Cardiac septum (tissue), 1 donor: ENCODE results near the genes CT83 and KLHL13.

DNA sequence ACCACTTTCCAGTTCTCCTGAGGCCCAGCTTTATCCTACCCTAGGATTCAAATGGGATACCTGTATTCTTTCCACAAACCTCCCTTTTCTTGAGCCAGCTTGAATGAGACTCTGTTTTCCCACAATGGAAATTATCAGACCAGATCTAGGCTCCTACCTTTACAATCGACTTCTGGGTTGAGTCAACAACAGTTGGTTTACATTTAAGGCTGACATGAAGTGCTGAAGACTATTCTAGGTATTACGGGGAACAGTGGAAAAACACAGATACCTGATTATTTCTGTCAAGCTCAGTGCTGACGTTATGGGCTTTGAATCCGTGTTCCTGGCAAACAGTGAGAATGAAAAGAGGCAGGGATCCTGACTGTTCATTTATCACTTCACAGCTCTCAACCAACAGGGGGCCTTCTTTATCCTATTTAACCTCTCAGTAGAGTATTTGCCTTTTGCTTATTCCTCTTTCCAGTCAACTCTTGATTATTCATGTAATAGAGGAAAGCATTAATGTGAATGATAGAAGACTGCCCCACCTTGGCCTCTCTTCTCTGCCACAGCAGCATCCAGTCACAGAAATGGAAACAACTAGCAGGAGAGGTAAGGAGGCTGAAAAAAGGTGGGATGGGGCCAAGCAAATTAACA is 43.1 kb downstream of the TMEM164 start:
- PRO-cap, result bidirectional peak, plus-strand start at position 338 of the sequence, minus-strand start at position 174 of the sequence

GRCh38 chrX:110082153-110082652 is 79.3 kb downstream of the TMEM164 start:
- PRO-cap, result no peak

DNA sequence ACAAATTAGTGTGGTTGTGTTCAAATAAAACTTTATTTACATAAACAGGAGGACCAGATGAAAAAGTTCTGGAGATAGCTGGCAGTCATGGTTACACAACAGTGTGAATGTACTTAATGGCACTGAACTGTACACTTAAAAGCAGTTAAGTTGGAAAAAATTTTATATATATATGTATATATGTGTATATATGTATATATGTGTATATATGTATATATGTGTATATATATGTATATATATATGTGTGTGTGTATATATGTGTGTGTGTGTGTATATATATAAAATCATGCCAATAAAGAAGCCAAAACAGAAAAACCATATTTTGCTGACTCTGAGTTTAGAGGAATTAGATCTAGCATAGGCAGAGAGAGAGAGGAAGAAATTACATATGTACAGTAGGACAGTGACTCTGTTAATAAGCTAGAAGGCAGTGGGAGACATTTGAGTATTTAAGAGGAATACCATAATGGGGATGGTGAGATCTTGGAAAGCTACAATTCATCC is 83.6 kb downstream of the TMEM164 start:
- PRO-cap, result no peak

GRCh38 chrX:110138136-110138647 is 135.3 kb downstream of the TMEM164 start:
- PRO-cap, result no peak

GRCh38 chrX:111100349-111100905 is 4.4 kb downstream of the PAK3 start:
- PRO-cap, result no peak

GRCh38 chrX:112718339-112718837 is 38.6 kb upstream of the LHFPL1 start:
- PRO-cap, result no peak

- PRO-cap, result no peak
These were observed 313.9 kb upstream of the HTR2C start for GRCh38 chrX:114270007-114270392.

GRCh38 chrX:115287130-115287590 is 2.4 kb upstream of the LUZP4 start:
- PRO-cap, result no peak

DNA sequence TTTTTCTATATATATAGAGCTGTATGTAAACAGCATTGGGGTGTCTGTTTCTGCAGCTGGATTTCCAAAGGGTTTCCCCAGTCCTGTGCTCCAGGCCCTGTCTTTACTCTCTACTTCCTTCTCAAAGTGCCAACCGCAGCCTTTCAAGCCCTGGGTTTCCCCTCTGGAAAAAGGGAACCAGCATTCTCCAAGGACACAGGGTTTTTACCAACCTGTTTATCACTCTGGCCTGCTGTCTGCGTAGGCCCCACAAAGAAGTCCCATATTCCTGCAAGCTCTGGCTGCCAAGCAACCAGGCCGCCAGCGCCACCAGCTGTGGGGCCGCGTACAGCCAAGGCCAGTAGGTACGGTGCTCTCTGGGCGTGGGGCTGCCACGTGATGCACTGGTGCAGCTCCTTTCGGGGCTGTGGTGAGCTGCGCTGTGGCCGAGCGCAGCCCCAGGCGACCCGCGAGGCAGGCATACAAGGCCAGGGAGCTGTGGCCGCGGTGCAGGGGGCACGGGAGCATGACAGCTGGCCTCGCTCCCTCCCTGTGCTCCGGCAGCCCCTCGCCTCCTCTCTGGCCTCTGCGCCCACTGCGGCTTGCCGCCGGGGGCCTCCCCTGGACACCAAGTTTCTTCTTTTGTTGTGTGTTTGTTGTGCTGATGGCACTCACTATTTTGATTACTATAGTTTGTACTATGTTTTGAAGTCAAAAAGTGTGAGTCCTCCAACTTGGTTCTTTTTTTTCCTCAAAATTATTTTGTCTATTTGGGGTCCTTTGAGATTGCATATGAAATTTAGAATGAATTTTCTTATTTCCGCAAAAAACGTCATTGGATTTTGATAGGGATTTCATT is 22.2 kb downstream of the LUZP4 start:
- PRO-cap, result no peak

GRCh38 chrX:115600476-115601405 is 39.8 kb downstream of the PLS3 start:
- PRO-cap, result no peak

- PRO-cap, result no peak
These were observed 174.2 kb downstream of the PLS3 start for GRCh38 chrX:115735183-115735506.

GRCh38 chrX:115892665-115893197 is 277.8 kb upstream of the AGTR2 start:
- PRO-cap, result no peak

GRCh38 chrX:115929037-115929833 is 241.3 kb upstream of the AGTR2 start:
- PRO-cap, result no peak

- PRO-cap, result no peak
These were observed 224.5 kb upstream of the AGTR2 start for GRCh38 chrX:115945889-115946681.

- PRO-cap, result no peak
These were observed 222.1 kb upstream of the AGTR2 start for GRCh38 chrX:115948309-115948891.

- PRO-cap, result no peak
These were observed at the start of gene CT83 for GRCh38 chrX:116462690-116463423. Gene CT83, minus strand, starts transcription at chrX:116462976.

GRCh38 chrX:117395374-117395578 is 721.3 kb downstream of the KLHL13 start:
- PRO-cap, result no peak

DNA sequence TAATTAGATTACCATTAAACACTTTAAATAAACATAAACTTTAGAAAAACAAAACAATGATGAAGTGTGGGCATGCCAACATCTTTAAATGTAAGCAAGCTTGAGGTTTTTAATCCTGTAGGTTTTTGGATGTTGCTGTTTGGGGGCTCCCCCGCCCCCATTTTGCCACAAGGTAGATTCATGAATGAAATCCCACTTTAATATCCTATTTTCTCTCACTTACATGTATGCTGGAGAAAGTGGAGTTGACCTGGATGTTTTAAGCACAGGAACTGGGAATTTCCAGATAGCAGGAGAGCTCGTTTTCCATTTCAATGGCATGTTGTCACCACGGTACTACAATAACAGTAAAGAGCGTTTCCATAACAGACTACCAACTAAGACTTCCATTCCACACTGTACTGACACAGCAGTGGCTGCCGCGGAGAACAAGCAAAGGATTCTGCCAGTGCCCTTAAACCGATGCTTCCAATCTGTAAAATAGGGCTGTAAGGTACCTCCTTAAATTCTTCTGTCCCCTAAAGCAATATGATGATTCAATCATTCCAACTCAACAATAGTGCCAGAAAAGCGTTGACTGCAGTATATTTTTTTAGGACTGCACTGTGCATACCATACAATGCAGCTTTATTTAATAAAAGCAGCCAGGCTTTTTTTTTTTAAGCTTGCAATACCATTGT is 144.0 kb downstream of the KLHL13 start:
- PRO-cap, result no peak

DNA sequence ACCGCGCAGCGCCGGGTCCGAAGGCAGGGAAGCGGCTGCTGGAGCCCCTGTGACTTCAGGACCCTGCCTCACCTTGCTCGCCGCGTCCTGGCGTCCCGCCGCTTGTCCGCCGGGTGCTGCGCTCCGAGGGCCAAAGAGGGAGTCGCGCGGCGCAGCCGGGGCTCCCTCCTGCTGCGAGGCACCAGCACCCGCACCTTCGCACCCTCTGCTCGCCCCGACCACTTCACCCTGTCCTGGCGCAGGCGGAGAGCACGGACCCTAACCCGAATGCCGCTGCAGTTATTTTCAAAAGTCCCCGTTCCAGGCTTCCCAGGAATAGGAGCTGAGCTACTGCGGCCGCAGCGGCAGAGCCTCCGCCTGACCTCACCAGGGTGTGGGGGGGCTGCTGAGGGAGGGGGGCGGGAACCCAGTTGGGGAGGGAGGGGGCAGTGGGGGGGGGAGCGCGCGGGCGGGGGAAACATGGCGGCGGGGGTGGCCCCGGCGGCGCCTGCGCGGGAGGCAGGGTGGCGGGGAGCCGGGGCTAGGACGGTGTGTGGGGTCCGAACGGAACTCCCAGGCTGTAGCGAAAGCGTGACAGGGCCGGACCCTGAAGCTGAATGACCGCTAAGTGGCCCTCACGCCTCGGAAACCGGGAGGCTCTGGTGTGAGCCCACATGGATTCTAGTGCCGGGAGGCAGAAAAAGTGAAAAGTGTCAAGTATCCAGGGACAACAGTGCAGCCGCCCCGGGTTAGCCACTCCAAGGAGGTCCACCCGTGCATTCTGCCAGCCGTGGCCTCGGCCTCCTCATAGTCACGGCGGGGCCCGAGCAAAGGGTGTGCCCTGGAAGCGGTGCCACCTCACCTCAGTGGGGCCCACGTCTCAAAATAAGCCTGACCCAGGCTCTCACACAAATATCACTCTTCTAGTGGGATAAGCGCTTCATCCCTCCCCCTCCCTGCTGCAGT is at the start of gene KLHL13:
TSS of gene KLHL13 (minus strand) at position 375 of the 945 bp plus-strand sequence.
- PRO-cap, result bidirectional peak, plus-strand start at position 501 of the sequence, minus-strand start at position 375 of the sequence

- PRO-cap, result no peak
These were observed 9.6 kb downstream of the WDR44 start for GRCh38 chrX:118355432-118355987.